ENCODE measurements around a stretch of chr13.

- PRO-cap, result no peak
Observed at GRCh38 chr13:112705170-112705798, 15.4 kb downstream of the ATP11A start.

- PRO-cap, result no peak
Observed at GRCh38 chr13:112767656-112768185, 77.9 kb downstream of the ATP11A start.

- PRO-cap, result no peak
Observed at GRCh38 chr13:112768186-112768500, 78.3 kb downstream of the ATP11A start.

DNA sequence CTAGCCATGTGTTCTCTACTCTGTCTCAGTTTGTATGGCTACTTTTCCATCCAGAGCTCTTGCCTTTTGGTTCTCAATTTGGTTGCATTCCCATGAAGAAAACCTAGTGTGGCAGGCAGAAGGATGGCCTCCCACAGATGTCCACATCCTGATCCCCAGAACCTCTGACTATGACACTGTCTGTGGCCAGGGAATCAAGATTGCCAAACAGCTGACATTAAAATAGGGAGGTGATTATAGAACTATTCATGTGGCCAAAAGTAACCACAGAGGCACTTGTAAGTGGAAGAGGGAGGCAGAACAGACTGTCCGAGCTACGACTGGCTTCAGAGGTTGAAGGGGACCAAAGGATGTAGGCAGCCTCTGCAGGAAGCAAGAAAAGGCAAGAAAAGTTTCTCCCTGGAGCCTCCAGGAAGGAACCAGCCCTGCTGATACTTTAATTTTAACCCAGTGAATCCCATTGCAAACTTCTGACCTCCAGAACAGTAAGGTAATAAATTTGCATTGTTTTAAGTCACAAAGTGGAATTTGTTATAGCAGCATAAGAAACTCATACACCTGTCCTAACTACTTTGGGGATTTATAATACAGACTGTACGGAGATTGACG lies 106.4 kb downstream of the ATP11A start:
- PRO-cap, result no peak

GRCh38 chr13:112884968-112885514 lies 84.0 kb upstream of the MCF2L start:
- PRO-cap, result no peak

GRCh38 chr13:112956331-112957278 lies 12.4 kb upstream of the MCF2L start:
- PRO-cap, result no peak

- PRO-cap, result no peak
Observed at GRCh38 chr13:112974874-112975300, 5.9 kb downstream of the MCF2L start.

DNA sequence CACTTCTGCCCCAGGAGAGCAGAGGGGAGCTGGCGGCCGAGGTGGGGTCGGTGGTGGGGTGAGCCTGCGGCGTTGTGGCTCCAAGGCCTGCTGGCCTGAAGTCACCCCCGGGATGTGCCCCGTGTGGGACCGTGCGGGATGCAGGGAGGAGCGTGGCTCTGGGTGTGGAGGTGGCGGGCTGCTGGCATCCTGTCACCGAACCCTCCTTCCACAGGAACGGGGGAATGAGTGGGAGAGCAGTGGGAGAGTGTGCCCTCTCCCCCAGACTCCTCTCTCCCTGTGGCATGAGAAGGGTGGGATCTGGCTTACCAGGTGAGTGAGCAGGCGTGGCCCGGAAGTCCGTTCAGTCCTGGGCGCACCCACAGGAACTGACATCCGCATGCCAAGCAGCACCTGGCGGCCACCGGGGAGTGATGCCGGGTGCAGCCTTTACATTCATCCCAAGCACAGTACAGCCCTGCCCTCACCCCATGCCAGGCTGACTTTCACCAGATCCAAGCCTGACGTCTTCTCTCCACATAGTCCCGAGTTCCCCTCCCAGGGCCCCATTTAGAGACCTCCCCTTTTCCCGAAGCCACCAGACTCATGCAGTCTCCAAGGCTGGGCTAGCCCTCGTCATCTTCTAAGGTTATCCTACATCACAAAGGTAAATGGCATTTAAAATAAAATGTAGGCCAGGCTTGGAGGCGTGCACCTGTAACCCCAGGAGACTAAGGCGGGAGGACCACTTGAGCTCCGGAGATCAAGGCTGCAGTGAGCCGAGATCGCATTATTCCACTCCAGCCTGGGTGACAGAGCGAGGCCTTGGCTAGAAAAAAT lies 26.7 kb downstream of the MCF2L start:
- PRO-cap, result no peak

- PRO-cap, result no peak
Observed at GRCh38 chr13:112997442-112998005, 28.5 kb downstream of the MCF2L start.

DNA sequence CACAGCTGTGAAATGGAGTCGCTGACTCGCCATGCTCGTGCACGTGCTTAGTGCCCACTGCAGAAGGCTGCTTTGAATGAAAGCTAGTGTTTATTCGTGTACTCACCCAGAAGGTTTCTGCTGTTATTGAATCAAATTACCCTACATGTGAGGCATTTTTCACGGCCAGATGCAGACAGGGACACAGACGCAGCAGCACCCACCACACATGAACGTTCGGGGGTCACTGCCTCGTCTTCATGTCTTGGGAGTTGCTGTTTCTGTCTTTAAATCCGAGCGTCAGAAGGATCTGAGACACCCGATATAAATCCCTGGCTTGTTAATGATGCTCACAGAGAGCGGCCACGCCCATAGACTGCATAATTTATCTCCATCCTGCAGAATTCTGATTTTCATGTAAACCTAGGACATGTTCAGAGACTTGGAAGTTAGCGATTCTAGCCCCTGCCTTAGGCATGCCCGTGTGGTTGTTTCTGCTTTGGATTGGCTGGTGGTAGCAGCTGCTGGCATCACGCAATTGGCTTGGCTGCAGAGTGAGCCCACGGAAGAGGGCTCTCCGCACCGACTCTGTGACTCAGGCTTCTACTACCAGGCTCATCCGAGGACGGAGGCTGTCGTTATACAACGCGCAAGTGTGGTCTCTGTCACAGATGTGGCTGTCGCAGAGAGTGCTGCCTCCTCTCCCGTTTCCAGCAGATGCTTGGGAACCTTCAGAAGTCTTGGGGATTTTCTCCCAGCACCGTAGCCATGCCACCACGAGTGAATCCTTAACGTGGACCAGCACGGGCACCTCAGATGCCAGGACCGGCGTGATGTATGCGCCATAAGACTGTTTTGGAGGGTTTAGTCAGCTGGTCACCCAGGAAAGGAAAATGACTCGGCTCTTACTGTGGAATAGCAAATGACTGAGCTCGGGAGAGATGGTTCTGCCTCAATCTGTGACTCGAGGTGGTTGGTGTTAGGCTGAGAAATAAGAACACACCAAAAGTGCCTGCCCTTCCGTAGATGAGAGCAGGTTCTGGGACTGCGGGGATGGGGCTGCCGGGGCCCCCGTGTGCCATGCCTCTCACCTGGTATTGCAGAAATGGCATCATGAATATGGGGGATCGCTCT lies 61.2 kb upstream of the F7 start:
- PRO-cap, result no peak

- PRO-cap, result unidirectional peak, plus-strand start at chr13:113152493
Observed at GRCh38 chr13:113152202-113152629, 6.2 kb upstream of the PROZ start.

DNA sequence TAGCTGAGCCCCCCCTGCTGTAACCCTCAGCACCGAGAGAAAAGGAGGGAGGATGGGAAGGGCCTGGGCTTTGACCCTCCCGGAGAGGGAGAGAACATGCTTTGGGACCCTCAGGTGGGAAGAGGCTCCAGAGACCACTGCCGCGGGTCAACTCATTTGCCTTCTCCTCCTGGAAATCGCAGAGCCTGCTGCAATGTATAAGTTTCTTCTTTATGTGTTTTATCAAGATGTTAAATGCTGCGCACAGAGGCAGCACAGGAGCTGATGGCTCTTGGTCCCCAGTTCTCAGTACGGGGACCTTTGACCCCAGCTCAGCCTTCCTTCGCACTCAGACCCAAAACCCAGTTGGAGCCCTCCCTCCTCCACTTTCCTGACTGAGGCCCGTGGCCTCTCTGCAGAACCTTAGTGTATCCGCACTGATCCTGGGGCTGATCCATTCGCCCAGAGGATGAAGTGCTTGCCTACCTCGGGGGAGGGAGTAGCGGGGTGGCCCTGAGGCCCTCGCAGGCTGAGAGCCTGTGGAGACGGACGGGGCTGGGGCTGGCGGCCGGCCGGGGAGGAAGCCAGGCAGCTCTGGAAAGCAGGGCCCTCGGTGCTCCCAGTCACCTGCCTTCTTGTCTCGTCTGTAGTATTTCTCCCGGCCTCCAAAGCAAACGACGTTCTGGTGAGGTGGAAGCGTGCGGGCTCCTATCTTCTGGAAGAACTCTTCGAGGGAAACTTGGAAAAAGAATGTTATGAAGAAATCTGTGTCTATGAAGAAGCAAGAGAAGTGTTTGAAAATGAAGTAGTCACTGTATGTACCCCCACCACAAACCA lies 1.1 kb downstream of the PROZ start:
- PRO-cap, result no peak

DNA sequence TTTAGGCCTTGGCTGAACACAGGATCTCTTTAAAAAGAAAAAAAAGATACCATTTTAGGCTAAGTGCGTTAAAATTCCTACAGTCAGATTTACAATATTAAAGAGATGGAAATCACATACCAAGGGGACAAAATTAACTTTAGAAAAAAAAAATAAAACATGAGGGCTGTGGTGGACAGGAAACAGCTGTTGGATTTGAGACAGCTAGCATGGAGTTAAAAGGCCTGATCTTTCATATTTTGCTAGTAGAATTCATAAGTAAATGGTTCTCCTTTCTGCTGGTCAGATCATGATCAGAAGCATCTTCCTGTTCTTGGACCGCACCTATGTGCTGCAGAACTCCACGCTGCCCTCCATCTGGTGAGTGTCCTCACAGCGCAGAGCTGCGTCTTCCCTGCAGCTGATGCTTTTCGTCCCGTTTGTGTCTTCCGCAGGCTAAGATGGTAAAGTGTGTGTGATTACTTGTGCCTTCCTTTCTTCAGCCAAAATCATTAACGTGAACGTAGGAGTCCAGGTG lies 19.8 kb downstream of the CUL4A start:
- PRO-cap, result no peak

- PRO-cap, result no peak
Observed at GRCh38 chr13:113236580-113237039, 27.2 kb downstream of the CUL4A start.

- PRO-cap, result no peak
Observed at GRCh38 chr13:113239062-113239765, 29.8 kb downstream of the CUL4A start.

GRCh38 chr13:113319165-113319981 lies 22.3 kb downstream of the LAMP1 start:
- PRO-cap, result no peak

GRCh38 chr13:113351275-113352022 lies 12.5 kb downstream of the GRTP1 start:
- PRO-cap, result no peak

GRCh38 chr13:113410391-113411255 lies 42.7 kb downstream of the ADPRHL1 start:
- PRO-cap, result no peak

GRCh38 chr13:113413357-113414602 lies 39.5 kb downstream of the ADPRHL1 start:
- PRO-cap, result bidirectional peak, plus-strand start at chr13:113413881, minus-strand start at chr13:113413822; unidirectional peak, minus-strand start at chr13:113414094

- PRO-cap, result no peak
Observed at GRCh38 chr13:113498339-113498690, 7.5 kb downstream of the TMCO3 start.